Metastatic Breast Carcinoma in the Brain (tissue), 10 donors: ENCODE measurements around a stretch of chr10.

DNA sequence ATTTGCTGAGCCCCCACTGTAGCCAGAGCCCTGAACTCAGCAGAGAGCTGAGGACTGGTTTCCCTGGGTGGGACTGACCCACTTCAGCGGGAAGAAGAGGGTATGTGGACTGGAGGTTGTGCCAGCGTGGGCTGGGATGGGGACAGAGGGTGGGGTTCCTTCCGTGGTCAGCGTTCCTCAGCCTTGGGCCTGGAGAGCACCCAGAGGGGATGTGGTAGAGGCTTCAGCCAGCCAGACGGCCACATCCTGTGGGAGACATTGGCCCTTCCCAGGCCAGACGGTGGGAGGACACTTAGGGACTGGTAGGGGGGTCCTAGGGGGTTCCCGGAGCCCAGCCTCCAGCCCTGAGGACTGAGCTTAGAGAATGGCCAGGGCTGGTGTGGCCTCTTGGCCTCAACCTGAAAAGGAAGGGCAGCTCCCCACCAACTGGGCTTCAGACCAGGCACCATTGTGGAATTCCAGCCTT is 23.0 kb downstream of the UNC5B start:
- PRO-cap, 10 experiments: peak in 2 of 10 experiments; most common minus-strand start position 85 of the sequence (in 1)

GRCh38 chr10:71248945-71249452 is 36.6 kb downstream of the UNC5B start:
- PRO-cap, 10 experiments: no peak in any of the 10 experiments

- PRO-cap, 10 experiments: no peak in any of the 10 experiments
Measured at GRCh38 chr10:71254879-71256024, 42.9 kb downstream of the UNC5B start.

- PRO-cap, 10 experiments: peak in 3 of 10 experiments; most common plus-strand start chr10:71256348 (in 2)
Measured at GRCh38 chr10:71256025-71257077, 44.0 kb downstream of the UNC5B start.

DNA sequence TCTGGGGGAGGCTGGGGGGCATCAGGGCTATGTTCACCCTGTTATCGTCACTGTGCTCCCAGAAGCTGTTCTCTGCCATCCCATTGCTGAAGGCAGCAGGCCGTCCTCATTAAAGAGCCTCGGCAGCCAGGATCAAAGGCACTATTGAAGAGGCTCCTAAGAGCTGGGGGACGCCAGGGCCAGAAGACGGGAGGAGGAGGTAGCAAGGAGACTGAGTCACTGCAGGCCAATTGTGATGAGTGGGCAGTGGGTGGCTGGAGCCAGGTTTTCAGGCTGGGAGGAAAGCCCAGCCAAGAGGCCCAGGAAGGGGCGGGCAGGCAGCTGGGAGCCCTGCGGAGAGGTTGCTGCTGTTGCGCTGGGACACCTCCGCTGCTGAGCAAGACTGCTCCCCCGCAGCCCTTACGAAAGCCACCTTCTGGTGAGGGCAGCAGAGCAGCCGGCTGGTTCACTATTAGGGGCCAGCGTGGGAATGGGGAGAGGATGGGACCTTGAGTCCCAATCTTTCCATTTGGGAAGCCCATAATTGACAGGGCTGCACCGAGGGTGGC is 48.3 kb downstream of the UNC5B start:
- PRO-cap, 10 experiments: peak in 1 of 10 experiments; most common plus-strand start position 293 of the sequence (in 1); most common minus-strand start position 241 of the sequence (in 1)

DNA sequence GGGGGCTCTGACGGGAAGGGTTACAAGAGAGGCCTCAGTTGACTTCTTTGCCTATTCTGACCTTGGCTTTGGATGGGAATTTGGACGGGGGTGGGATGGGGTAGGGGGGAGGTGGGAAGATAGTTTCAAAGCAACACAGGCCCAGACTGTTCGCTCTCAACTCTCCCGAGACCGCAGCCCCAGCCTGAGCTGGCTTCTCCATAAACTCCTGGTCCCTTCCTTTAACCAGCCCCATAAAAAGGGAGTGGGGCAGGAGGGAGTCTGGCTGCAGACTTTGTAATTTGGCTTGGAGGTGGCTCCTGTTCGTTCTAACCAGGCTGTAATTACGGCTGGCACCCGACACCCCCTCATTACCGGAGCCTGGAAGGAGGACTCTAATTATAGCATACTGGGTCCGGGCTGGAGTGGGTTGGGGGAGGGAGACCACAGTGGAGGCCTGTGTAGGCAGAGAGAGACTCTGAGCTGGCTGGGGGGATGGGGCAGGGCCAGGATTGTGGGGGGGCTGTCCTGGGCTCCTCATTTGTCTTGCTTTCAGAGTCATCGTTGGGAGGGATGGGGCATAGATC is 49.6 kb downstream of the UNC5B start:
- PRO-cap, 10 experiments: no peak in any of the 10 experiments

- PRO-cap, 10 experiments: no peak in any of the 10 experiments
Measured at GRCh38 chr10:71265881-71266940, 52.8 kb upstream of the SLC29A3 start.

GRCh38 chr10:71291272-71292183 is 27.5 kb upstream of the SLC29A3 start:
- PRO-cap, 10 experiments: no peak in any of the 10 experiments

DNA sequence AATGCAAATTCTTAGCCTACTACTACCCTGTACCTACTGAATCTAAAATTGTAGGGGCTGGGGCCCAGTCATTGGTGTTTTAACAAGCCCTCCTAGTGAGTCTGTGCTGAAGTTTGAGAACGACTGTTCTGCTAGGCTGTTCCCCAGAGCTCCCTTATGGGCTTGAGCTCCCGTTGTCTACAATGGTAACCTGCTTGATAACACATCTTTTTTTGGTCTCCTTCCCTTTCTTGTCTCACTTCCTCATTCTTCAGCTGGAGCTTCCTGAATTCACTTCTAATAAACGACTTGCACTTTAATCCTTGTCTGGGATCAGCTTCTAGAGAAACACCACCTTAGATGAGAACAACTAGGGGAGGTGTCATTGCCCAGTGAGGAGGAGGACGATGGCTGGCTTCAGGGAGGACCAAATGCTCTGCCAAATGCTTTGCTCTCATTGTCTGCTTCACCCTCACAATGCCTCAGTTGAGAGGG is 18.1 kb upstream of the CDH23 start:
- PRO-cap, 10 experiments: no peak in any of the 10 experiments

- PRO-cap, 10 experiments: no peak in any of the 10 experiments
Measured at GRCh38 chr10:71554804-71555173, 158.1 kb downstream of the CDH23 start.

DNA sequence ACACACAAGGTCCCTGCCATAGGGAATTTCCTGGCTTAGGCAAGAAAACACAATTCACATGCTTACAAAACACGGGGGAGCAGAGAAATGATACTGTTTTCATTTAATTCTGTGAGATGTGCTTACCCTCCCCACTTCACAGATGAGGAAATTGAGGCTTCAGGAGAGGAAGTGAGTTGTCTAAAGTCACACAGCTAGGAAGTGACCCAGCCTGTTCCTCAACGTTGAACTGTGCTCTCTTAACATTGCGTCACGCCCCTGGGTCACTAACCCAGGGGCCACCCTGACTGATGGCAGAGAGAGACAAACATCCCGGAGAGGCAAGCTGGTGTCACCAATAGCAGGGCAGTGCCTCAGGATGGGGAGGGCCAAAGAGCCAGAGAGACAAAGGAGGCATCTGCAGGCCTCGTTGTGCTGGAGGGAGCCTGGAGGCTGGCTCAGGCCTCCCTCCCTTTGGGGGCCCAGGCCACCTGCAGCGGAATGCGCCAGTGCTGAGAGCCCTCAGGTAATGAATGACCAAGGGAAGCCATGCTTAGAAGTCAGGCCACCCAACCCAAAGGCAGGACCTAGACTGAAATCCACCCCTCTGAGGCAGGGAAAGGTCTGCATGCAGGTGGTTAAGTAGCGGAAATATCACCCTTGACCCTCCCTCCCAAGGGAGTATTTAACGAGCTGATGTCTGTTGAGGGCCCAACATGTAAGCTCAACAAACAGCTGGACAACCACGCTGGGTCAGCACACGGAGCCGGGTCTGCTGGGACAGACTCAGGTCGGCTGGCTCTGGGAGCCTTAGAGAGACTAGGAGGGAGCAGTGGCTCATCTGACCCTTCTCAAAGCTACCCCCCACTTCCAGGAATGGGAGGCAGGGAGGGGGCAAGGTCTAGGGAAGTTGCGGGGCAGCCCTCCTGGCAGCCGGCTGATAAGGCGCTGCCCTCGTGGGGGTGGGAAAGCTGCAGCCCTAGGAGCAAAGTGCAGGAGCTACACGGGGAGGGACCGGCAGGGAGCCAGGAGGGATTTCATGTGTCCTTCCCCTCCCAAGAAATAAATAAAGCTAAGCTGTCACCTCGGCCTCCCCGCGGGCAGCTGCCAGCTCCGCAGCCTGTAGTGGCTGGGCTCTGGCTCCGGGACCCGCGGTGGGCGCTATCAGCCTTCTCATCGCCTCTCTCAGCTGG is 81.2 kb downstream of the C10orf105 start:
- PRO-cap, 10 experiments: no peak in any of the 10 experiments

GRCh38 chr10:71658877-71659403 is 60.6 kb downstream of the C10orf105 start:
- PRO-cap, 10 experiments: no peak in any of the 10 experiments

GRCh38 chr10:71663219-71663660 is 56.3 kb downstream of the C10orf105 start:
- PRO-cap, 10 experiments: no peak in any of the 10 experiments

- PRO-cap, 10 experiments: no peak in any of the 10 experiments
Measured at GRCh38 chr10:71679458-71680162, 40.0 kb downstream of the C10orf105 start.

- PRO-cap, 10 experiments: no peak in any of the 10 experiments
Measured at GRCh38 chr10:71754663-71755004, 18.7 kb downstream of the VSIR start.

- PRO-cap, 10 experiments: no peak in any of the 10 experiments
Measured at GRCh38 chr10:71767545-71768271, 5.6 kb downstream of the VSIR start.

DNA sequence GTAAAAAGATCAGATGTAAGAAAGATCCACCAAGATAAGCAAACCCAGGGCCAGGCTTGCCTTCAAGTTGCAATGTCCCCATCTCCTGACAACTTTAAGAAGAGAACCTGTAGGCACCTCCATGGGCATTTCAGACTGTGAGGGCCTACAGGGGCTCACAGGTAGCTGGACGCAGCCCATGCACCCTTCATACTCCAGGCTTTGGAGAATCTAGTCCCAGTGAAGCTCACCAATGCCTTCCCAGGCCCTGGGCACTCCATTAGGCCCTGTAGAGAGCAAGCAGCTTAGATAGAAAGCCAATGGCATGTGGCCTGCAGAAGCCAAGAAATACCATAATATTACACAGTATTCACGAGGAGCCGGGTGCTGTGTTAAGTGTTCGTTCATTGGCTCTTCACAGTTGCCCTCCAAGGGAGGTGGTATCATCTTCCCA is 3.4 kb downstream of the VSIR start:
- PRO-cap, 10 experiments: no peak in any of the 10 experiments

DNA sequence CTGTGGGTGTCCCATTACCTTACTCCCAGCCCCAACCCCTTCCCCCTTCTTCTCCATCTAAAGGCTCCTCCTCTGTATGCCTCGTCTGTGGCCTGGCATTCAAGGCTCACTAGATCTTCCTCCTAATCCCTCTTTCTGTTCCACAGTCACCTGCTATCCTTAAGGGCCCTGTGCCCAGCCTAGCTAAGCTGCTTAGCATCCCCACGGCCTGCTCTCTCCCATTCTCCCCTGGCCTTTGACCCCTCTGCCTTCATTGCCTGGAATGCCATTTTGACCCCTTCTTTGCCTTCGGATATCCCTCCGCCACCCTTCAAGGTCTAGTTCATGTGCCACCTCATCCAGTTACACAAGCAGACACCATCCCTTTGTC is 35.3 kb upstream of the VSIR start:
- PRO-cap, 10 experiments: no peak in any of the 10 experiments

DNA sequence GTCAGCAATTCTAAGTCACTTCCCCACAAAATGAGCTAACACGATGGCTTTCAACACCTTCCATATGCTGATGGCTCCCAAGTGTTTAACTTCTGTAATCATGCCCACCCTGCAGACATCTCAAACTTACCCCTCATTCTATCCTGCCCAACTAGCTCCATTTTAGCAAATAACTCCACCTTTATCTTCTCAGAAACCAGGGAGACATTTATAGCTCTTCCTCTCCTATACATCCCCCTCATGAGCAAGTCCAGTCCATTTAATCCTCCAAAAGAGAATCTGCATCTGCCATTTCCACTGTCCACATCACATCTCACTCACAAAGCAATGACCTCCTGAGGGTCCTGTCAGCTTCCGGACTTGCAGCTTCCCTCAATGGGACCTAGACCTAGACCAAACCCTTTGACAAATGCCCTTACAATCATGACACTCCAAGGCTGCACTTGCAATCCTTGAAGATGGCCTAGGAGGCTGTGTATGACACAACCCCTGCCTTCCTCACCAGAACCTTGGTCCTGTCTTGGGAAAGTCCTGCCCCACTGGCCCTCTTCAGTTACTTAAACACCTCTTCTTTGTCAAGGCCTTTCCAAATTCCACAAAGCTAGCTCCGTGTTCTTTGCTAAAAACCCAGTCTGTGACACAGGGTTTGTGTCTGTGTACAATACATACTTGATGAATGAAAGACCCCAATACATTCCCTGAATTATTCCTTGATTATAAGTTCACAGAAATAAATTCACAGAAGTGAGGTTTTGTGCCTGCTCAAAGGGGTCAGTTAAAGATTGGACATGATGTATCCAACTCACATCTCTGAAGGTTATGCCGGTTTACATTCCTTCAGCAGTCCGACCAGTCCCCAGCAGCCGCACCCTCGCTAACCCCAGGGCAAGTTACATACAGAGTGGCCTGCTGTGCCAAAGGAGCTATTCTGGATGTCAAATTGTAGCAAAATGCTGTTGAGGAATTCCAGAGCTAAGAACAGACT is 20.7 kb downstream of the PSAP start:
- PRO-cap, 10 experiments: no peak in any of the 10 experiments

GRCh38 chr10:71840165-71840825 is 10.8 kb downstream of the PSAP start:
- PRO-cap, 10 experiments: no peak in any of the 10 experiments